ENCODE measurements around a stretch of chr2.

DNA sequence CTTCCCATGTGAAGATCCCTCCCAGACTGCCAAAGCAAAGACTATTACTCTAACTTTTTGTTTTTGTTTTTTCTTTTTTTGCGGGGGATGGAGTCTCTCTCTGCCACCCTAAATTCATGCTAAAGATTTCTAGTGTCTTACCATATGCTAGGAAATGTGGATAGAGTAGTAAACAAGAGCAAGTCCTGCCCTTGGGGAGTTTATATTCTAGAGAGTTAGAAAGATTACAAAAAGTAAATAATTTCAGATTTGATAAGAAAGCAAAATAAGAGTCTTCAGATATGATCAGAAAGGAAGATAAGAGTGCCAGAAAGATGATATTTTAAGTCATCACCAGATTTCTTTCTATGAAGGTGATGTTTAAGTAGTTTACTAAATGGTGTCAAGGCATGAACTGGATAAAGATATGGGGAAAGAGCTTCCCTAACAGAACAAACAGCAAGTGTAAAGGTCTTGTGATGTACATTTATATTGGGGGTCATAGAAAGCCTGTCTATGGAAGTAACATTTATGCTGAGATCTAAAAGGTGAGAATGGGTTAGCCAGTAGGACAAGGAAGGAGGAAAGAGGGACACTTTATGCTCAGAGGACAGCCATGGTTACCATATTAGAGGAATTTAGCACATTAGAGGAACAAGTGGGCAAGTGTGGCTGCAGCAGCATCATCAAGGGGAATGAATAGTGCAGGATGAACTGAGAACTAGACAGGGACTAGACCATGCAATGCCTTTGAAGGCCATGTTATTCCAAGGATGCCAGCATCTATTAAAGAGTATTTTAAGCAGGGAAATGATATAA lies 145.7 kb upstream of the OTX1 start:
- RRBS = no CpG with 5 or more reads among the region's 1 CpG

GRCh38 chr2:62955391-62955695 lies 95.3 kb upstream of the OTX1 start:
- RRBS = no CpG with 5 or more reads among the region's 3 CpGs

- RRBS = 14% methylated on average over 21 of the region's 51 CpGs
Measured at GRCh38 chr2:63058617-63059250, 8.1 kb downstream of the OTX1 start.

- RRBS = no CpG with 5 or more reads among the region's 6 CpGs
Measured at GRCh38 chr2:63470453-63471361, 117.6 kb downstream of the WDPCP start.

DNA sequence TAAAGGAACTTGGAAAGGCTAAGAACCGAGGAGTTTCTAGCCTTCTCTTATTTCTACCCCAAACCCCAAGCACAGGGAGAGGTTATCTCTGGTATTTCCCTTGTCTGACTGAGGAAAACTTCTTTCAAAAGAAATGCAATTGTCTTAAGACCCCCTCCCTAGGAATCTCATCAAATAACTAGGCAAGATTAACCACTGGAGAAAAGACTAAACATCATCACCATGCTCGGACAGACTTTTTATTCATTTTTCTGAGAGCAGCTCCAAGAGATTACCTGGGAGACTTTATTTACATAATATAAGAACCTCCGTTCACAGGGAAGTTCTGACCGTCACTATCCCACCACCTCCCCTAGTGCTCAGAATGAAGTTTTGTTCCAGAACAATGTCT lies 25.0 kb downstream of the MDH1 start:
- RRBS = no CpG with 5 or more reads among the region's 4 CpGs

- RRBS = no CpG with 5 or more reads among the region's 8 CpGs
Measured at GRCh38 chr2:63842854-63843360, 1.2 kb downstream of the UGP2 start.

DNA sequence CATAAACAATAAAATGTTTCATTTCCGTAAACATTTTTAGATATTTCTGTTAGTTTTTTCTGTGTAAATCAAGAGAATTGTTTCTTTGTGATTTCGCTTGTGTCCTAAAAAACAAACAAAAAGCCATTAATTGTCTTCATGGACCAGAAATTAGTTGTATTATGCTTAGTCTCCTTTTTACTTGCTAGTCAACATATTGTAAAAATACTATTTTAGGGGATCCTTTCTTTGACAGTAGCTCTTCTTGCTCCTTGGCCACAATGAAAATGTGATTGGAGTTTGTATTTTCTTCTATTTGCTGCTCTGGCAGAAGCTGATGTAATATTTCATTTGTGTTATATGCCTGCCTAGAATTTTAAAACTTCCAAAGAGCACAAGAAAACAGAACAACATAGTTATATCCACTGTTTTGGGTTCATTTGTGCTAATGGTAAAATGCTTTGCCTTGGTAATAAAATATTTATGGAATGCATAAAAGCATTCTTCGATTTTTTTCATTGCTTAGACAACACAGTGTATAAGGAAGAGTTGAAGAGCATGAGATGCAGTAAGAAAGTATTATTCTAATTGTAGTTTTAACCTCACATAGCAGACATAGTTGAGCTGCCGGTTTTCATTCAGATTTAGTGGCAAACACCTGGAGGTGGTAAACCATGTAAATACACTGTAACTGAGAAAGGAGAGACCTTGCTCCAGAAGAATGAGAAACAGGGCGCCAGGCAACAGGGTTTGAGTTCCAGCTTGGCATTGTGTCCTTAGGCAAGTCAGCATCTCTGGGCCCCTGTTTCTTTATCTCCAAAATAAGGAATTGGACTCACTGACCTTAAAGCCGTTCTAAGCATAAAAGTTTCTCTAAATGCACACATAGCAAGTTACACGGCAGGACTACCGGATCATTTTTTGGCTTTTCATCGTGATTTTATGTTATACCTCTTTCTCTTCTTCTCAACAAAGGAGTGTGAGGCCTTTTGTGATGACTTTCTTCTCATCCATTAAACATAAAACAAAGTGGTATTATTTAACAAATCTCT lies 7.7 kb downstream of the UGP2 start:
- RRBS = no CpG with 5 or more reads among the region's 9 CpGs

- RRBS = no CpG with 5 or more reads among the region's 3 CpGs
Measured at GRCh38 chr2:63884819-63885150, 43.1 kb downstream of the UGP2 start.

DNA sequence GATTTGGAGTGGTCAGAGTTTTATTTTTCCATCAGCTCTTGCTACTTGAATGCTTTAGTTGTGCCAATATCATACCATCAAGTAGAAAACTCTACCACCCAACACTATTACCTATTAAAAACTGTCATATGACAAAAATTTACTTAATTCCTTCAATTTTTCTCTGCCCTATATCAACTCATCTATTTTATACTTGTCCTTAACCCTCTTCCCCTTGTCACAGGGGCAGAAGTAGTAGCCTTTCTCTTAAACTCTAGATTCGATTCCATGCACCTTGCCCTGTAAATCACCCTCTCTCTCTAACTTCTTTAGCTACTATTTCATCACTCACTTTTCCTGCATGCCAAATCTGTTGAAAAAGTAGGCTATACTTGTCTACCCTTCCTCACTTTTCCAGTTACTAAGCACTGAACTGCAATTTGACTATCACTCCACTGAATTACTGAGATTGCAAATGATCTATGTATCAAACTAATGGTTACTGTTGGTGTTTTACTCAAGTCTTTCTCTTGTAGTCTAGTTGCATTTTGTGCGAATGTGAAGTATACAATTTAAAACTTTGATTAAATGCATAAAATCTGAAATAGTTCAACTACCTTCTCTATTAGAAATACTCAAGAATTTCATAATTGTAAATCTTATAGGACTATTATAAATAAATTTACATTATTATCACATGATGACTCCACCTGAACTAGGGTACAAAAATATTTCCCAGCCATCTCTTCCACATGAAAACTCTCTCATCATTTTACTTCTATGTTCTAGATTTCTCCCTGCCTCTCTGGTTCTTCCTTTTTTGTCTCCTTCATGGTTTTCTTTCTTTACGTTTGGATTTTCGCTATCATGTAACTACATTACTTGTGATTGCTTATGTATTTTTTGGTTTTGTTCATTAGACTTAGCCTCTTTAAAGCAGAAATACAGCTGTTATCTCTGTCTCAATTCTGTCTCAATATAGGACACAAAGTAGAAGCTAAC lies 77.1 kb downstream of the UGP2 start:
- RRBS = no CpG with 5 or more reads among the region's 4 CpGs

- RRBS = no CpG with 5 or more reads among the region's 4 CpGs
Measured at GRCh38 chr2:63966371-63967100, 52.7 kb downstream of the VPS54 start.

DNA sequence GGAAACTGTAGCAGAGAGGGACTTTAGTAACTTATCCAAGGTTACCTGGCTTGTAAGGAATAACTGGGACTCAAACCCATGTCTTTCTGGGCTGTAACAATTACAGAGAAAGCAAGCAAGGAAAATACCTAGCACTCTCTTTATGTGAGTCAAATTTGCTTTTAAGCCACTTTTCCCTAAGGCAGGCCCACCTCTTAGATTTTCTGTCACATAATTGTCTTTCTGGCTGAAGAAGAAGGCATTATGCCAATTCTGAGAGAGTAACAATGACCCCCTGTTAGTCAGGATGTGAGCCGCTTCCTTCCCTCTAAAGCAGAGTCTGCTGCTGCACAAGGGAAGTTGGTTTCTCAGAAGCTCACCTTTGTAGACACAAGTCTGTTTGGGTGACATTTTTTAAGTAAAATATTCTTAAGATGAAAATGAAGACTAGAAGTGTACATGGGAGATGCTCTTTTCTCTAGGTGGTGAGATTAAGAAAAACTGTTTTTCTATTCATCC lies 33.2 kb upstream of the VPS54 start:
- RRBS = no CpG with 5 or more reads among the region's 1 CpG

GRCh38 chr2:64108737-64109400 lies 35.4 kb downstream of the PELI1 start:
- RRBS = no CpG with 5 or more reads among the region's 2 CpGs

GRCh38 chr2:64141376-64141996 lies 2.7 kb downstream of the PELI1 start:
- RRBS = no CpG with 5 or more reads among the region's 2 CpGs

GRCh38 chr2:64288533-64288952 lies 144.3 kb upstream of the PELI1 start:
- RRBS = no CpG with 5 or more reads among the region's 8 CpGs

DNA sequence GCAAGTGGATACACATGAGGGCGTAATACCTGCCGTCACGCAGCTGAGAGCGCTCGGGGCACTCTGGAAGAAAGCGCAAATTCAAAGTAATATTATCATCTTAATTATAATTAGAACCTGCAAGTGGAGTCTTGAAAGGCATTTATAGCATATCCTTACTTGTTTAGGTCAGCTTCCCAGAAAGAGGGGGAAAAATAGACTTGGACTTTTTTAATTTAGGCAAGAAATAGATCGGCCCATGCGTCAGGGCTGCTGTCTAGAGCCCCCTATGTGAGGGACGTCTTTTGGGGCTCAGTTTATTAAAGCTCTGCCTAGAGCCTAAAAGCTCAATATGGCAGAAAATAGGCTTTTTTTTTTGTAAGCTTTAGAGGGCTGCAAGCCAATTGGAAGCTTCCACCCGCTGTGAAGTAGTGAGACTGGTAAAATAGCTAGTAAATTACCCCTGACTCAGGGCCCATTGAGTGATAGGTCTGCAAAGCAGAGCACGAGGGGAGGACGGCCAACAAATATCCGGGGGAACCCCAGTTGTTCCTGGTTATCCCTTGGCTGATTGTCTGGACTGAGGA lies 142.2 kb upstream of the LGALSL start:
- RRBS = no CpG with 5 or more reads among the region's 13 CpGs

GRCh38 chr2:64331209-64331702 lies 122.7 kb upstream of the LGALSL start:
- RRBS = no CpG with 5 or more reads among the region's 5 CpGs

GRCh38 chr2:64331978-64332550 lies 121.9 kb upstream of the LGALSL start:
- RRBS = no CpG with 5 or more reads among the region's 7 CpGs

DNA sequence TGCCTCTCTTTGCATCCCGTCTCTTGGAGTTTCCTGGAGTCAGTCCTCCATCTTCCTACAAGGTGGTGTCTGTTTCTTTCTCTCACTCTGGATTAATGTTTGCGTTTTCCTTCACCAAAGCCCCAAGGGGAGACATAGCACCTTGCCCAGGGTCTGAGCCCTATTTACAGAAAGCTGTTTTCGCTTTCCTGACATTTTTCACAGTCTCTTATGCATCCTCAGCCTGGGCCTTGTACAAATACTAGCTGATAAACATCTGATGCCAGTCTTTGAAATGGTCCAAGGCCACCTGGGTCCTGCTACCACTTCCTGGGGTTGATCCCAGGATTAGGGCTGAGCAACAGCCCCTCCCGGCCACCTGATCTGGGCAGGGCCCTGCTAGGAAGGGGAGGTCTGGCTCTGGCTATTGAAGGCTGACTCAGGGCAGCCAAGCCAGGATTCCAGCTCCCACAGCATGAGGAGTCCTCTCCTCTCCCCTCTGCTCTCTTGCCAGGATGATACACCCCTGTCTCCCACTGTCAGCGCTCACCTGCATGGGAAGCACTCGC lies 53.3 kb upstream of the LGALSL start:
- RRBS = no CpG with 5 or more reads among the region's 6 CpGs

DNA sequence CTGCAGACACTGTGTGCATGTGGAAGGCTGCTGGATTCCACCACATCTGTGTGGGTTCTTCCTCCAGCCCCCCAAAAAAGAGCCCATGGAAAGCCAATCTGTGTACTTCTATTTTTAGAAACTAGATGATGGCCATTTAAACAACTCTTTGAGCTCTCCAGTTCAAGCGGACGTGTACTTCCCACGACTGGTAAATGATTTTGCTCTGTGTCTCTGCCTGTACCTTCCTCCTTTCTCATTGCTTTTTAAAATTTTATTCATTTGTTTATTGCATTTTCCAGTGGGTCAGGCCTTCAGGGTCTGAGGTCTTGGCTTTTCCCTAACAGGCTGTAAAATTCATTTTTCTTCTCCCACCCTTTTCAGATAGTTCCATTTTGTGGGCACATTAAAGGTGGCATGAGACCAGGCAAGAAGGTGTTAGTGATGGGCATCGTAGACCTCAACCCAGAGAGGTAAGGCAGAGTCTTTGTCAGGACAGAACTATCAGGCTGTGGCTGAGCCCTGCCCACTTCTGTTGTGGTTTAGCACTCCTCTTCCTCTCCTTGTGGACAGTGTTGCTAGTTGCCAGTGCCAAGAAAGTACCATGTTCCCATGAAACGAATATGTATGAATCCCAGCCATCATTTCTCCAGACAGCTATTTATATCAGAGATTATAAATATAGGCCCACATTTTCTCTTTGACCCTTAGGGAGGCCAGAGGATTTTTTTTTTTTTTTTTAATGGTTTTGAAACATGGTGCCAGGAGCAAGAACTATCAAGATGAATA lies 1.4 kb downstream of the LGALSL start:
- RRBS = no CpG with 5 or more reads among the region's 5 CpGs